ENCODE measurements around the genes COA7, IFT25 and TTC4.

DNA sequence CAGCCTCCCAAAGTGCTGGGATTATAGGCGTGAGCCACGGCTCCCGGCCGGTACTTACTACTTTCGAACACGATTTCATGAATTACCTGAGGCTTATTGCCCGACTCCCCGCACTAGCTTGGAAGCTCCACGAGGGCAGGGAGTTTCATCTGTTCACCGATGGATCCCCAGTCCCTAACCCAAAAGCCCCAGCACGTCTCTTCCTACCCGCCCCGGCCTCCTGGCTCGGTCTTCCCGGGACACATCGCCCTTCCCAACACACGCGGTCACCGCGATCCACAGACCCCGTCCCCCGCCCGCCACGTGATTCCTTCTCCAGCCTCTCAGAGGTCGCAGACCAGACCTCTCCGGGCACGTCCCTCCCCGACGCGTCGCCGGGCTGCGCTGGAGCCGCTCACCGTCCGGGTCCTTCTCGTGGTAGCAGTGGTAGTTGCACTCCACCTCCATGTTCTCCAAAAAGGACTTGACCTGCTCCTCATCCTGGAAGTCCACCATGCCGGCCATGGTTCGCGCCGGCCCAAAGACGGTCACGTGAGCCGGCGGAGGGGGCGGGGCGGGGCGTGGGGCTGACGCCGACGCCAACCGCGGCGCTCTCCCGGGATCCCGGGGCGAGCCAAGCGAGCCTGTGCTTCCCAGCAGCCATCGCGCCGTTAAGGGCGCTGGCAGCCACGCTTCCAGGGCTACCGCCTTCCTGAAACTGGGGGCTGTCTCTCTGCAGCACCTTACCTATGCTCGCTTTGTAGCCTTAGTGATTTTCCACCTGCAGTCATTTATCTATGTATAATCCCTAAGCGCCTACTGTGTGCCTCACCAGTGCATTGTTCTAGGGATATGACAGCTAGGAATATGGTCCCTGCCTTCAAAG lies at the start of gene COA7:
COA7 (minus strand) TSS at position 525 of the 865 bp plus-strand sequence.
- PRO-cap, result bidirectional peak, plus-strand start at position 415 of the sequence, minus-strand start at position 303 of the sequence; bidirectional peak, plus-strand start at position 642 of the sequence, minus-strand start at position 519 of the sequence
- RAMPAGE, long total RNA, 4 experiments, result start-site peak on the minus strand in 4 of 4 experiments, centred at positions 516 to 526 of the sequence, 27 to 302 reads per replicate

DNA sequence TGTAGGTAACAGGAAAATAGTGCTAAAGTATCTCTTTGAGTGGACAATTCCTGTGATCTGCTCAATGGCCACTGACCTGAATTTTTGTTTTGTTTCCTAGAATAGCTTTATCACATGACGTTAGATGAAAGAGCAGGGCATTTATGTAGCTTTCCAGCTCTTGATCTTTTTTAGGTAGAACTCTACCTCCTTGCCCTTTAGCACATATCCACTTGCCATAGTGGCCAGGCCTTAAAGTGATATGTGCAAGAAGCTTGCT lies 13.8 kb downstream of the ZYG11B start:
- PRO-cap, result no peak
- RAMPAGE, long total RNA, 4 experiments, result no peak in any of the 4 experiments

DNA sequence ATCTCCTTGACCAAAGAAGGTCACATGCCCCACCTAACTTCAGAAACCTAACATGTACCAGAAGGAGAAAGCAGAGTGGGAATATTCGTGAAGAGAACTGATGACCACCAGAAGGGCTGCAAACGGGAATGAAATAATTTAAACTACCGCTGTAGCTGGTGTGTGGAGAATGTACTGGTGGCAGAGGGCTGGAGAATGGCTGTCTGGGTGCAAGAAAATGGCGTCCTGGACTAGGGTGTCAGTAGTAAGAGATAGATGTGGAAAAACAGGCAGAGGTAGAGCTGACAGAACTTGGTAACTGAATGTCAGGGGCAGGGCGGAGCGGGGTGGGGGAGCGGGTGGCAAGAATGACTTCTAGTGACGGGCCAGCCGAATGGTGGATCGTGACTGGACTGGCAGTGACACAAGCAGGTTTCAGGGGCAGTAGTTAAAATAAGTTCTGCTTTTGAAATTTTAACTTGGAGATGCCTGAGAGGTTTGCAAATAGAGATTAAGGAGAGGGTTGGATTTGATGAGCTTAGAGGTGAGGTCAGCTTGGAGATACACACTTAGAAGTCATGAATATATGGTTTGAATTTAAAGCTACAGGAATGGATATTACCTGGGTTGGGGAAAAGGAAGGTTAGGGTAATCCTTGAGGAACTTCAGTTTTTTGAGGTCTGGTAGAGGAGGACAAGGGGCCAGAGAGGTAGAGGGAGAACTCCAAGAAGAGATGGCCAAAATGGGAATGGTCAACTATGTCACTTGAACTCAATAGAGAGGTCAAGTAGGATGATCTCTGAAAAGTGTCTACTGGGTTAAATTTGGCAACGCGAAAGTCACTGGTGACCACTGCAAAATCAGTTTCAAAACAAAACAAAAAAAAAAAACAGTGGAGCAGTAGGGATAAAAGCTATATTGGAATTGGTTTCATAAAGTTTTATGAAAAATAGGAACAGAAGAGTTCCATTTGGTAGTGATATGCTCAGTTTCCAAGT lies 8.2 kb upstream of the PODN start:
- PRO-cap, result no peak
- RAMPAGE, long total RNA, 4 experiments, result no peak in any of the 4 experiments

GRCh38 chr1:53130686-53131347 lies 11.6 kb downstream of the SLC1A7 start:
- PRO-cap, result no peak
- RAMPAGE, long total RNA, 4 experiments, result no peak in any of the 4 experiments

- PRO-cap, result unidirectional peak, minus-strand start at chr1:53135544
- RAMPAGE, long total RNA, 4 experiments, result no peak in any of the 4 experiments
Observed at GRCh38 chr1:53135256-53135712, 7.2 kb downstream of the SLC1A7 start.

DNA sequence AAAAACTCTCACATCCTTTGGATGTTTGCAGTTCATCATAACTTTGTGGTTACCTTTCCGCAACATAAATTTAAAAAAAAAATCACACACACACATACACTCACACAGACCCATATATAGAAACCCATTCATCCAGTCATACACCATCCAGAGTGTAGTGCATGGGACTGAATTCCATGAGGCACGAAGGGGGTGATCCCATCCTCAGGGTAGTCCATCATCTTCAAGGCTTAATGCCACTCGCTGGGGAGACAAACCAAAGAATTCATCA lies 8.4 kb upstream of the MAGOH start:
- PRO-cap, result no peak
- RAMPAGE, long total RNA, 4 experiments, result no peak in any of the 4 experiments

DNA sequence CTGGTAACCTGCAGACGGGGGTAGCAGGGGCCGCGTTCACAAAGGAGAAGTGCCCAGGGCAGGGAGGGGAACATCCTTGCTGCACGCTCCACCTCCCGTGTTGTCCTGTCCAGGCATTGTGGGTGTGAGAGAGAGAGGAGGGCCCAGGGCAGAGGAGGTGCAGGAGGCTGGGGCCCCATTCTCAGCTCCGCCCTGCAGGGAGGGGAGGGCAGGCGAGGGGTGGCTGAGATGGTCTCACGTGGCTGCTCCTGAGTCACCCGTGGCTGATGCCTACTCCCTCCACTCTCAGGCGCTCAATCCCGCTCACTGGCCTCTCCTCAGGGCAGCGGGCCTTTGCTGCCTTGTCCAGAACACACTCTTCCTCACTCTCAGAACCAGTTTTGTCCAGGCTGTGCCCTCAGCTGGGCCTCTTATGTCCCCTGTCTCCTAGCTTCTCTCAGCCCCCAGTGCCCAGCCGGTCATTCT lies 50.1 kb downstream of the DMRTB1 start:
- PRO-cap, result no peak
- RAMPAGE, long total RNA, 4 experiments, result no peak in any of the 4 experiments

DNA sequence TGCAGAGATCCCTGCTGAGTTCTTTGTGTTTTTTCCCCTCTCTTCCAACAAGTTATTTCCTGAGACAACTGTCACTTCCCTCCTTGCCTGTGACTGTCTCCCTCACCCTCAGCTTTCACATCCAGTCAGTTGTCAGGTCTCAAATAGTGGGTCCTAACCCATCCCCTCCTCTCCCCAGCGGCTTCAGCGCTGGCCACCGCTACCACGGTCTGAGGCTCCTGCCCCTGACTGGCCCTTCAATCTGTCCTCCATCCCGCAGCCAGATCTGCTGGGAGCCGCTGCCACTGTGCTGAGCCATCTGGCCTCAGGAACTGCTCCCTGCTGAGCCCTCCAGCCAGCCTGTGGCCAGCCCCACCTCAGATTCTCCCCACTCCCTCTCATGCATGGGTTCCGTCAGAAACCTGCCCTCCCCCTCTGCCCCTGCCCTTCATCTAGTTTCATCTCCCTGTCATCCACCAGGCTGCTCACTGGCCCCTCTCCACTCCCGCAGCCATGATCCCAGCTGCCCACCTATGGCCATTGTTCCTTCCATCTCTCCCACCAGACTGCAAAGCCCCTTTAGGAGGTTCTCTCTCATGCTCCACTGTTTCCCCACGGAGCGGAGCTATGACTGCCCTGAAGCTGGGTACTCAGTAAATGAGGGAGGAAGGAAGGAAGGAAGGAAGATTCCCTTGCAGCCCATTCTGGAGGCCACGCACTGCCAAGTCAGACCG lies 53.2 kb downstream of the GLIS1 start:
- PRO-cap, result no peak
- RAMPAGE, long total RNA, 4 experiments, result no peak in any of the 4 experiments

GRCh38 chr1:53765654-53766167 lies 26.7 kb upstream of the GLIS1 start:
- PRO-cap, result no peak
- RAMPAGE, long total RNA, 4 experiments, result no peak in any of the 4 experiments

DNA sequence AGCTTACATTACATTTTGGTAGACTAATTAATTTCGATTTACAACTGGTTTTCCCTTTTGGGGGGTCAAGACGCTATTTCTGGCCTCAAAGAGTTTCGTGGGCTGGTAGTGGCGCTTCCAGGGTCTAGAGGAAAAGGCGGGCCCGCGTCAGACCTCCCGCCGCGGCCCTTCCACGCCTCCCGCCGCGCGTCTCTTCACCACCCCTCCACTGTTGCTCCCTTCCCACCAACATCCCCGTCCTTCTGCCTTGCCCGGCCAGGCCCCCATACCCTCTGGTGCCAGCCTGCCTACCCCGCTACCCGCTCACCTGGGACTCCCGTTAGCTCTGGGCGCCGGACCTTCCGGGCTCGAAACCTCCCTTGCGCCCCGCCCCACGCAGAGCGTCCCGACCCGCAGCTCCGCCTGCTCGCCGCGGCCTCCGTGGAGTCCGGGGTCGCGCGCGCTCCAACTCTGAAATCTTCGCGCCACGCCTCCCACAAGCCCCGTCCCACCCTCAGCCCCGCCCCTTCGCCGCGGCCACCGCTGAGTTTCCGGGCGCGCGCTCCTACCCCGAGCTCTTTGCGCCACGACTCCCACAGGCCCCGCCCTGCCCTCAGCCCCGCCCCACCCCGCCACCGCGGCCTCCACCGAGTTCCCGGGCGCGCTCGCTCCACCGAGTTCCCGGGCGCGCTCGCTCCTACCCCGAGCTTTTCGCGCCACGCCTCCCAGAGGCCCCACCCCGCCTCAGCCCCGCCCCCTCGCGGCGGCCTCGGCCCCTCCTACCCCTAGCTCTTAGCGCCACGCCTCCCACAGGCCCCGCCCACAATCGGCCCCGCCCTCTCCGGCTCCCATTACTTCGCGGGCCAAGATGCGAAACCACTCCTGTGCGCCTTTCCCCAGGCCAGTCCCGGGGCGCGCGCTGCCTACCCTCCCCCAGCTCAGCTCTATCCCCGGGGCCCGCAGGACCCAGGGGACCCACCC lies at the start of gene IFT25:
IFT25 (minus strand) TSS at position 452 of the 960 bp plus-strand sequence.
- PRO-cap, result unidirectional peak, minus-strand start at position 422 of the sequence; bidirectional peak, plus-strand start at position 830 of the sequence, minus-strand start at position 672 of the sequence
- RAMPAGE, long total RNA, 4 experiments, result start-site peak on the minus strand in 4 of 4 experiments, centred at positions 378 to 396 of the sequence, 465 to 2,166 reads per replicate

GRCh38 chr1:54276648-54277770 lies 77.0 kb downstream of the MRPL37 start:
- PRO-cap, result bidirectional peak, plus-strand start at chr1:54277708, minus-strand start at chr1:54277567
- RAMPAGE, long total RNA, 4 experiments, result start-site peak on the minus strand in 1 of 4 experiments, at chr1:54277364-54277371 at its widest, 25 reads per replicate

DNA sequence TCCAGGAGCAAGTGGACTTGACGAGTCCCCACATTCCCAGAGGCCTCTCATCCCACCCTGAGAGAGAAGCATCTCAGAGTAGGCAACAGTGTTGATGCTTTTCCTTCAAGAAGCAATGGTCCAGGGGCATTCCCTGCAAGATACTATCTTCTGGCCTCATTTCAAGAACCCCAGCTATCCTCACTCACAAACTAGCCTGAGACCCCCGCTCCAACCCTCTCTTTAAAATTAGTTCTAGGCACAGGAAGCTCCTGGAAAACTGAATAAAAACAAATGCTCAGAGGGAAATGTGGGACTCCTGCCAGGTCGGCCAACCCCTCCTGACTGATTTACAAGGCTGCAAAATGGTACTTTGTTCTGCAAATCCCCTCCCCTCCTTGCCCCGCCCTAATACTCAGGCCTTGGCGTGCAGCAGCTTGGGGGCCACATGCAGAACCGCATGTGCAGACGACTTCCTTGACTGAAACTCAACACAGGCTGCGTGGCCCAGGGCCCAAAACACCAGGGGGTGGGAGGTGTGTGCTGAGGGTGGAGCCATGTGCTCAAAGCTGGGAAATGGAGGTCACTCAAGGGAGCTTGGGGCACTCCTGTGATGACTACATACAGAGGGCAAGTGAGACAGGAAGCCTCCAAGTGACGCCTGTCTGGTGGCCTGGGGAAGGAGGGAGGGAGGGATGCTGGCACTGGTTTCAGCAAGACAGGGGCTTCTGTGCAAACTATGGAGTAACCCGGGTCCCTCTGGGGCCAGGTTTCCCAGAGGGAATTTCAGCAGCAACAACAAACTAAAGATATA lies 87.1 kb downstream of the MRPL37 start:
- PRO-cap, result bidirectional peak, plus-strand start at position 579 of the sequence, minus-strand start at position 462 of the sequence
- RAMPAGE, long total RNA, 4 experiments, result no peak in any of the 4 experiments

DNA sequence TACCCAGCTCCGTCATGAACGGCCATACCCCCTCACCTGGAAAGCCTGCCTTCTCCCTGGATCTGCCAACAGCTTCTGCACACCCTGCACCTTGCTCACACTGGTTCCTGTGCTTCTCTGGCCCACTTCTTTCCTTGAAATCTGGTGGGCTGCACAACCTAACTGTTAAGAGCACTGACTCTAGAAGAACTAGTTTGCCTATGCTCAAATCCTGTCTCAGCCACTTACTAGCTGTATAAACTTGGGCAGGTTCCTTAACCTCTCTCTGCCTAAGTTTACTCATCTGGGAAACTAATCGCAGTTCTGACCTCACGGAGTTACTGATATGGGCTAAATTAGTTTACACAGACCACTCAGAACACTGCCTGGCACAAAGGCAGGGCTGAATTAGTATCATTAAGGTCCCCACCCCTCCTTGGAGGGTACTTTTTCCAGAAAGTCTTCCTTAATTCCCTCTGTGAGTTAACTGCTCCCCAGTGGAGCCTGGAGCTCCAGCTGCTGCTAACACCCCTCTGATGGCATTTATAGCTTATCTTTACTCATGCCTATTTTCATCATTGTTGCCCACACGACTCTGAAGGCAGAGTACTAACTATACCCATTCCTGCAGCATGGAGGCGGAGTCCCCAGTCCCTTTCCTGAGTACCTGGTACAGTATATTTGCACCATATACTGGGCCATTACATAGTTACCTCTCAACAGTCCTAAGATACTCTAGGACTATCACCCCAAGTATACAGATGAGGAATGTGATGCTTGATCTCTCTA lies 165.9 kb downstream of the MRPL37 start:
- PRO-cap, result no peak
- RAMPAGE, long total RNA, 4 experiments, result no peak in any of the 4 experiments

DNA sequence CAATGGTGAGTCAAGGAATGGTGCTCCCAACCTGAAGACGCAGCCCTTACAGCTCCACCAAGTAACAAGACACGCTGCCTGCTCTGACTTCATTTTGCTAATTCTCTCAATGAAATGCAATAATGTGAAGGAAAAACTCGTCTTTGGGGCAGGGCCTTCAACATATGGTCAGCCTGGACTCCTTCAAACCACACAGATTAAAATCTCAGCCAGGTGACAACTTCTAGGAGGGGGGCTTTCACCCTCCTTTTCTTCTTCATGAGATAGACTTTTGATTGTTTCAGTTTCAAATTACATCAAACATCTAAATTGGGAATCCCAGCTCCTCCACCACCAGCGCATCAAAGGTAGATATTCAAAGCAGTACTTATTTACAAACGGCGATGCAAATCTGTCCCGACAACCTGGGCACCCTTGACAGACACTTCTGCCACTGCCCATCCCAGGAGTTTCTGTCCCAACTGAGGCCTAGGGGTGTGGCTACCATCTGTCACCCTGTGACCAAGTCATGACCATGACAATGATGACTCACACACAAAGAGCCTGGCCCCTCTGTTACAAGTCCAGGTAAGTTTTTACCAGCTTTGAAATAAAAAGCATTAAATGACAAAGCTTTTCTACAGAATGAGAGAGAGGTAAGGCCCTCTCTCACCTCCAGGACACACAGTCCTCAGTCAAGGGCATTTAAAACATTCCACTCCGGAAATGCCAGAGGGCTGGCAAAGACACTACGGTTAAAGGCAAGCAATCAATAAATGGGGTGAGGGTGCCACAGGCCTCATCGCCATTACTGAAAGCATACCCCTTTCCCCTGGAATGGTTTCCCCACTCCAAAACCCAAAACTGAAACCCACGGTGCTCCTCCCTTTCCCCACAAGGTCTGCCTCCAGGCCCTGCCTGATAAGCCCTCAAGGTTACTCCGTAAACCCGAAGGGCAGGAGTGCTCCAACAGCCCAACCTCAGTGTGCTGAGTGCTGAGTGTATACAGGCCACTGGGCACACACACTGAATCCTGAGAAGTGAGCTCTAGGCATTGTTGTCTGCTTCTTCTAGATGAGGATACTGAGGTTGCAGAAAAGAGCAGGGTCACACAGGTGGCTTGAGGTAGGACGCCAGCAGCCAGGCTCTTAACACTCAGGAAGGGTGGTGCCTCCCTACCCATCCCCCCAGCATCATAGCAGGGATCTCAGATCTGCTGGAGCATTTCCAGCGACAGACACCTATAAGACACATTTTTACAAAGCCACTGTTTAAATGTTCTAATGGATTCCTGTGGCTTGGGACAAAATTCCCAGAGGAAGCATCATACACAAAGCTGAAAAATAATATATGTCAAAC lies 171.2 kb upstream of the ACOT11 start:
- PRO-cap, result no peak
- RAMPAGE, long total RNA, 4 experiments, result no peak in any of the 4 experiments

DNA sequence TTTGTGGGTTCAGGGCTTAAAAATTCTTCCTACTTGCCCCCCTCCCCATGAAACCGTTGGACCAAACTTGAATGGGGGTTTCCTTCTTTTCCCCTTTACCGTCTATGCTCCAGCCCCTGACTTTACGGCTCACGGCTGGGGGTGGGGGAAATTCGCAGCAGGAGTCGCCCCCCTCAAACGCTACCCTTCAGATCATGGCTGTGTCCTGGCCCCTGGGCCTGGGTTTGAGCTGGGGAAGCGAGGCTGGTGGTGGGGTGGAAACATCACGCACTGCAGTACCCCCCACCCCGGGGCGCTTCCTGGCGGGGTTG lies 59.3 kb upstream of the ACOT11 start:
- PRO-cap, result no peak
- RAMPAGE, long total RNA, 4 experiments, result no peak in any of the 4 experiments

- PRO-cap, result unidirectional peak, minus-strand start at chr1:54489297; unidirectional peak, minus-strand start at chr1:54489431; unidirectional peak, minus-strand start at chr1:54489504
- RAMPAGE, long total RNA, 4 experiments, result no peak in any of the 4 experiments
Observed at GRCh38 chr1:54489097-54489797, 58.8 kb upstream of the ACOT11 start.

DNA sequence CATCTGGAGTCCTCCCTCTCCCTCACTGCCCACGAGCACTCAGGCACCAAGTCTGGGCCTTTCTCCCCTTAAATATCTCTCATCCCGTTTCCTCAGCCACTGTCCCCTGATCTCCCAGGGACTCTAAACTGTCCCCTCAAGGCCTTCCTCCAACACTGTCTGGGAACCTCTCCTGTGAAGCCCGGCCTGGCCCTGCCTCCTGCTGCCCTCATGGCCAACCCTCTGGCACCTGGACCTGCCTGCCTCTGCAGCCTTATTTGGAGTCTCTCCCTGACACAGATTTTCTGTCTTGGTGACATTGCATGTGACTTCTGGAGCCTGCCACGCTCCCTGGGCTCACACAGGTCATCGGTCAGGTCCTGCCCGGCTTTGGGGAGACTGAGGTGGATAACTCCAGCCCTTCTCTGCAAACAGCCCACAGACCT lies 57.2 kb upstream of the ACOT11 start:
- PRO-cap, result no peak
- RAMPAGE, long total RNA, 4 experiments, result no peak in any of the 4 experiments

DNA sequence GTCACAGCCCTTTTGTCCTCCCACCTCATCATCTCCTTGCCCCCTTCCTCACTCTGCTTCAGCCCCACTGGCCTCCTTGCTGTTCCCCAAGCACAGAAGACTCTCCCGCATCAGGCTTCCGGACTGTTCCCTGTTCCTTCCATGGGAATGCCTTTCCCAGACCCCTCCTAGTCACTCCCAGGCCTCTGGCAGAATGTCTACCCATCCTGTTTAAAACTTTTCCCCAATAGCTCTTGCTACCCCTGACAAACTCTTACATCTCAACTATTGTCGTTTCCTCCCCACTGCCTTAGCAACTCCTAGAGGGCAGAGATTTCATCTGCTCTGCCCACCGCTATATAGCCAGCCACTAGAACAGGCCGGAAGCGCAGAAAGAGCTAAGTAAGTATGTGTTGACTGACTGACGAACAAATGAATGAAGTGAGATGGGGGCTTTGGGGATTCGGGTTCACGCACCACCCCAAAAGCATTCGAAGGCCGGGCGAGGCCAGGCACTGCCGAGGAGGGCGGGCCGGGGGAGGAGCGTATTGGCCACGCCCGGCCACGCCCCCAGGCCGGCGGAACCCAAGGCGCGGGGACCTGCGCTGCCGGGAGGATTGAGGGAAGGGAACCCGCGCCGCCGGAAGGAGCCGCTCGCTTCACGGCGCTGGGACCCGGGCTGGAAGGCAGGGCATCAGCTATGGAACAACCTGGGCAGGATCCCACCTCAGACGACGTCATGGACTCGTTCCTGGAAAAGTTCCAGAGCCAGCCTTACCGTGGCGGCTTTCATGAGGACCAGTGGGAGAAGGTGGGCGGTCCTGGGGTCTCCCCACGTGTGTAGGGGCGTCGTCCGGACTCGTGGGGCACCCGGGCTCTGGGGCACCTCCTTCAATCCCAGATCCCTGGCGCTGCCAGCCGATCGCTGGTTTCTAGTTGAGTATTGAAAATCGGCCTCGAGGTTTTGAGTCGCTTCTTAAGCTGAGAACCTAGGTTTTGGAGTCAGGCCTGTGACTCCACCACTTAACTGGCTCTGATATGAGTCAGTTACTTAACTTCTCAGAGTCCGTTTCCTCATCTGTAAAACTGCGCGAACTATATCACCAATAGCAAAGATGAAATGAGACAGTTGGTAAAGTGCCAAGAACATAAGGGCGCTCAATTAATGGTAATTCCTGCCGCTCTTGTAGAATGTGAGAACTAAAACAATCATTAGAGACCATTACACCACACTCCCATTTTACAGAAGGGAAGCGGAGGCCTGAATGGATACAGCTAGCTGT lies at the start of gene TTC4:
TTC4 (plus strand) TSS at position 632 of the 1,262 bp plus-strand sequence.
- PRO-cap, result bidirectional peak, plus-strand start at position 639 of the sequence, minus-strand start at position 496 of the sequence; unidirectional peak, plus-strand start at position 873 of the sequence
- RAMPAGE, long total RNA, 4 experiments, result start-site peak on the plus strand in 4 of 4 experiments, centred at positions 641 to 644 of the sequence, 183 to 550 reads per replicate

GRCh38 chr1:54807062-54807730 lies 1.3 kb downstream of the LEXM start:
- PRO-cap, result bidirectional peak, plus-strand start at chr1:54807574, minus-strand start at chr1:54807281
- RAMPAGE, long total RNA, 4 experiments, result start-site peak on the plus strand in 3 of 4 experiments, at chr1:54807519-54807594 at its widest, 50 to 323 reads per replicate

- PRO-cap, result no peak
- RAMPAGE, long total RNA, 4 experiments, result no peak in any of the 4 experiments
Observed at GRCh38 chr1:54814055-54814498, 8.2 kb downstream of the LEXM start.